Zone of skin (tissue), 1 donor: Measurements from ENCODE around the genes PIGR and FCAMR.

- RRBS, result no CpG with 5 or more reads among the region's 10 CpGs
Observed at GRCh38 chr1:206540134-206540904, 33.0 kb downstream of the RASSF5 start.

DNA sequence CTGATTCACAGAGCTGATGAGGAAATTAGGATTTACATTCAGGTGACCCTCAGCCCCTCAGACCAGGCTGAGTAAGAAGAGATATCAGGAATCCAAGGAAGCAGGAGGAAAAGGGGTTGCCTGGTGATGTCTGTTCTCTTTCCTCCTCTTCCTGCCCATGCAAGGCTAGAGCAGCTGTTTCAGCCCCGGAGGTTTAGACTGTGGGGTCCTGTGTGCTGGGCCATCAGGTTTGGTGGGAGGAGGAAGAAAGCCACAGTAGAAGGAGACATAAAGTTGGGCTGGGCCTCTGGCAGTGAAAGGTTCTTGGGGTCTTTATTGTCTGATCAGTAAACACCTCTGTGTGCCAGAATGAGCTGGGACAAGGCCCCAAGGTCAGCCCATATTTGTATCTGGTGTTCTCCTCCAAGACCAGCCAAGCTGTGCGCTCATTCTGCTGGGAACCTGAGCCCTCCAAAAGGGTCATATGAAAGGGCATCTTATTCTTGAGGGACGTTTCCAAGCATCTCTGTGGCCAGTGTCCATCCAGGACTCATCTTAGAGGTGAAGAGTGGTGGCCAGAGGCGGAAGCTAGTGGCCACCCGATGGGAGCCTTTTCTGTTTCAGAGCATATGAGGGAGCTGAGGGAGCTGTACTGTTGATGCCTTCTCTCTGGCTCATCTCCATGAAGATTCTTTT lies 7.7 kb downstream of the MAPKAPK2 start:
- RRBS, result no CpG with 5 or more reads among the region's 5 CpGs

- RRBS, result no CpG with 5 or more reads among the region's 7 CpGs
Observed at GRCh38 chr1:206699384-206699947, 14.8 kb downstream of the MAPKAPK2 start.

DNA sequence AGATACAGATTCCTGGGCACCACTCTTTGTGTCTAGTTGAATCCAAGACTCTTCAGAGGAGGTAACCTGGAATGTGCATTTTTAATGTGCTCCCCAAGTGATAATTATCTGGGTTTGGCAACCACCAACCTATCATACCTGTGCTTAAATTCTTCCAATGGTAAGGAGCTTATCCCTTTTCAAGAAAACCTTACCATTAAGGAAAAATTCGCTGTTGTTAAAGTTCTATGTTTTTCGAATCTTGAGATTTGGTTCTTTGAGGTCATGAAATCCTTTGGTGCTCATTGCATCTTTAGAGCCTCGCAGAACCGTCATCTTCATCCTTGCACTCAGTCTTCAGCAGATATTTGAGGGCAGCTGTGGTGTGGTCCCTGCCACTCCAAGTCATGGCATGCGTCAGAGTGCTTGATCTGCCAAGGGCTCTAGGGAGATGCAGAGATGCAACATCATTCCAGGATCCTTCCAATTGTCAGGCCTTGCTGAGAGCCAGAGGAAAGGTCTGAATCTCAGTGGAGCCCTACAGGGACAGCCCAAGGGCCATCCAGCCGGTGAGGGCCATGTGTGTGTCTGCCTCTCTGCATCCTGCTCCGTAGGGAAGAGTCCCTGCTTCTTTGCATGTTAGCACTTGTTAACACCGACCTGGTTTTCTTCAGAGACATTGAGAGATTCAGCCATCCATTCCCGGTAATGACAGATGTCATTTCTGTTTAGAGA lies 17.4 kb downstream of the MAPKAPK2 start:
- RRBS, result 0% methylated on average over 1 of the region's 9 CpGs

DNA sequence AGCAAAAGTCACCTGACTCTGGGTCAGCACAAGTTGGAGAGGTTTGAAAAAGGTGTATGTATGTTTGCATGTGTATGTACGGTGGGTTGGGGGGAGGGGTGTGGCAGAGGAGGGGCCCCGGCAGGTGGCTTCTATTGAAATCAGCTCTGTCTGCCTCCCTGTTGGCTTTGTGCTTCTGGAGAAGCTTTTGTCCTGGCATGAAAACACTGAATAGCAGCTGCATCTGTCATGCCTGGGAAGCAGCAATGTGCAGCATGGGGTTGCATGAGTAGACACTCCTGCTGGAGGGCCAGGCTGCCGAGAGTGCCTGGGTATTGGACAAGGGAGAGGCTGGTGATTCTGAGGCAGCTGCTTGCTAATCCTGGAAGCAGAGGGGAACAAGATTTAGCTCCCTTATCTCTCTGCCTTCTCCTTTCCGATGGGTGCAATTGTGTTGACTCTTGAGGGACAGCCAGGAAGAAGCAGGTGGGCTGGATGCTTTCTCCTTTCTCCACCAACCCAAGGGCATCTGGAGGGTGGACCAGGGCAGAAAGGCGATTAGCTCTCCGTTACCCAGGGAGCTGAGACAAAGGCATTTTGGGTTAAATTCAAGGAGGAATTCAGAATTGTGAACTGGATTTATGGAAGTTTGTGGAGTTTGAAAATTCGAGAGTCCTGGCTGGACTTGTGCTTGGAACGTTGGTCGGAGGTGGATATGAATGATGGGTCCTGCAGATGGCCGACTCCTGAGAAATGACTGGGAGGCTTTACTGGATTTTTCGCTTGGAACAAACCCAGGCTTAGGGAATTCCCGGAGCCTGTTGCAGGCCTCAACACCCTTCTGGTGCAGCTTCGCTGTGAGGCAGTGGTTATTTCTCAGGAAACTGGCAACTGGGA lies 20.7 kb downstream of the MAPKAPK2 start:
- RRBS, result no CpG with 5 or more reads among the region's 13 CpGs

GRCh38 chr1:206715621-206716837 lies 31.3 kb downstream of the MAPKAPK2 start:
- RRBS, result no CpG with 5 or more reads among the region's 14 CpGs

DNA sequence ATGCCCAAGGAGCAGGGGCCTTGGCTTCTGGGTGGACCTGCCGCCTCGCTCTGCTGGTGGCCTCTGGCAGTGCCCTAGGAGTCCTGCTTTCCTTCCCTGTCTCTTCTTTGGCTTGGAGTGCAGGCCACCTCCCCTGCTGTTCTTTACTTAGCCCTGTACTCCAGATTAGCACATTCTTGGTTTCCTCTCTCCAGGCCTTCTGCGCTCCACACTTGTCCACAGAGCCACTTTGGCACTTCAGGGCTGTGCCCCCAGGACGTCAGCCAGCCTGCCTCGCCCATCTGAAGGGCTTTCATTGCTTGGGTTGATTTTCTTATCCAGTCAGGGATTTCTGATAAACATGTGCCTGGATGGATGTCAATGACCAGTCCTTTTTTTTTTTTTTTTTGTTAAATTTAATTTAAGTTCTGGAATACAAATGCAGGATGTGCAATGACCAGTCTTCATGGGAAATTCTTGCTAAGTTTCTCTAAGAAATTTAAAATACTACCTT lies 39.5 kb downstream of the MAPKAPK2 start:
- RRBS, result no CpG with 5 or more reads among the region's 5 CpGs

GRCh38 chr1:206865006-206865471 lies 384 bp upstream of the IL20 start:
- RRBS, result no CpG with 5 or more reads among the region's 12 CpGs

- RRBS, result no CpG with 5 or more reads among the region's 5 CpGs
Observed at GRCh38 chr1:206898370-206898995, 1.2 kb downstream of the IL24 start.

DNA sequence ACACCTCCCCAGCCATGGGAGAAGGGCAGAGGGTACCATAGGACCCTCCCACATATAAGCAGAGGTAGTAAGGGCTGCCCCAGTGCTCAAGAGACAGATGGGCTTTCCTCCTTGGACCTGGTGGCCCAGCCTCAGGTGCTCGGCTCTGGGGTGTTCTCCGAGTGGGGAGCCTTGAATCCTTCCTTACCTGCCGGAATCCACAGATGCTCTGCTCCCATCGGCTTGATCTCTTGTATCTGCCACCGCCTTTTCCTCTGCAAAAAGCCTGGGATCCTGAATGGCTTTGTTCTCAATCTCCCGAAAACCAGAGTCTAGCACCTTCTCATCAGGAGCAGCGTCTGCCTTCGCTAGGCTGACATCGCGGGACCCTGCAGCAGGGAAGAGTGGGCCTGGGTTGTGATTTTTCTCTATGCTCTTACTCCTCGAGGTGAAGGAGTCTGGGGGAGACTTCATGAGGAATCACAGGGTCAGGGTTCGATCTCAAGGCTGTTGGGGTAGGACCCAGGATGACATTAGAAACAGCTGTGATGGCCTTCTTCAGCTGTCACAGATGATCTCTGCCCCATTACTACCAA lies 11.1 kb upstream of the FCMR start:
- RRBS, result 100% methylated on average over 2 of the region's 12 CpGs

- RRBS, result no CpG with 5 or more reads among the region's 21 CpGs
Observed at GRCh38 chr1:206936871-206937956, 9.1 kb downstream of the PIGR start.

DNA sequence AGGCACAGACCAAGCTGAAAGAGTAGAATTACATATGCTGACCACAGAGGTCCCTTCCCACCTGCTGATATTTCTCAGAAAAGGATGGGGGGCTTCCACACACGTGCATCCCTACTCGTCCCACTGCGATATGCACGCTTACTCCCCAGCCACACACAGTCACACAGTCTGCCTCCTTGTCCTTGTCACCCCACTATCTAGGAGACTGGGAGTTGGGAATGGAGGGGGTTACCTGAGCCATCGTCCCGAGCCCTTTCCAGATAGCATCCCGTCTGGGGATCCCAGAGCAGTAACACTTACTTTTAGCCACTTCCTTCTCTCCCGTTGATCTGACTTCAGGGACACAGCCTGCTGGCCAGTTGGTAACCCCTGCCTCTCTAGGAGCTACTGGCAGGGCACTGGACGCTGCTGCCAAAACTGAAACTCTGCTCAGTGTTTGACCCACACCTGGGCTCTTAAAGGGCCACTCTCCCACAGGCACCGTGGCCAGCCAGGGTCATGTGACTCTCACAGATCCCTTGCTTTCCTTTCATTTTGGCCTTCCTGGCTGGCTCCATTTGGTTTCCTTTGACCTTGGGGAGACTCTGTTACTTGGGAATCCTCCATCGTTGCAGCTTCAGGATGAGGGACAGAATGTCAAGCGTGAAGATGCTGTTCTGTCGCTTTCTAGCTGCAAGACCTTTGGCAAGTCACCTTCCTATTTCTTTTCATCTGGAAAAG lies at the start of gene PIGR:
TSS of gene PIGR (minus strand) at position 431 of the 720 bp plus-strand sequence.
- RRBS, result no CpG with 5 or more reads among the region's 13 CpGs

DNA sequence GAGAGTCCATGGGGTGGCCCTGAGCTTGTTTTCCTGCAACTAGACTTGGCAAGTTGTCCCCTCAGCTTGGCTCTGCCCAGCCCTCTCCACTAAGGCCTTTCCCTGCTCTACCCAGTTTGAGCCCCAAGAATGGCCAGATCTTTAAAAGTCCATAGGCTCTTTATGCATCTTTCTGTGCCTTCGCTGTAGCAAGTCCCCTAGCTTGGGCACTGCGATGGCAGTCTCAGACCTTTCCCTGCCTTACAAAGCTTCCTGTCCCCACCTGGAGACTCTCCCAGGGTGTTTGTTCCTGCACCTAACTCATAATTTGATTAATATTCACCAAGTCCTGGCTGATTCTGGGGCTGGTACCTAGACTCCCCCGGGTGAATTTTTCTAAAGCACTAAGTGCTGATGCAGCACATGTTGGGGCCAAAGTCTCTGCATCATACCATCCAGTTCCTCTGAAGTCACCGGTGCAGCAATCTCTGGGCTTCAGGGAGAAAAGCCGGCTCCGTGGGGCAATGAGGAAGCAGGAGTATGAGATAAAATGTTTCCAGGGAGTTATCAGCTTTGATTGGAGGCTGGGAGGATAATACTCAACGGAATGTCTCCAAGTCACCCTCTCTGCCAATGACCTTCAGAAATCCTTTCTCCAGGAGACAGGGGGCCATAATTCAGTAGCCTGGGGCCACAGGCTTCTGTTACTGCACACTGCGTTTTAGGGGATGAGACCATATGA lies 1.3 kb downstream of the FCAMR start:
- RRBS, result 25% methylated on average over 2 of the region's 8 CpGs

DNA sequence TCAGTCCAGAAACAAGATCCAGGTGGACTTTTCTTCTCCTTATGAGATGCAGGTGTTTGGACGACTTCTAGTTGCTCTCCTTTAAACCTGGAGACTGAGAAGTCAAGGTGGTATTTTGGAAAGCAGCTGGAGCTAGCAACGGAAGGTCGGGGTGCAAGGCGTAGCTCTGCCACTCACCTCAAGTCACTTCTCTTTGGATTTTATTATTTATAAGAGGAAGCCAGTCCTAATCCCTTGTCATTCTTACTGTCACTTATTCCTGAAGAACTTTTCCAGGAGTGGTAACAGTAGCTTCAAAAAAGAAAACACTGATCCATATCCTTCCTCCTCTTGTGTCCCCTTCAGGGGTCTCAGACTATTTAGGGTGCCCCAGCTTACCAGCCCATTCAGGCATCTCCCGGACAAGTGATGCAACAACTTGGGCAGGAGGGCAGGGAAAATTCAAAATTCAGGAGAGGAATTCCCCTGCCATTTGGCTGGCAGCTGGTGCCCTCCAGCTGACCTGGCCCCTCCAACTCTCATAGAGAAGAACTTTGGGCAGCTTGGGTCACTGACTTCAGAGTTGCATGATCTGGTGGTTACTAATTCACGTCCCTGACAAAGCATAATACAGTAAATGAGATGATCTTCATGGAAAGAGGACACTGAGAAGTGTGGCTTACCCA lies at the start of gene FCAMR:
TSS of gene FCAMR (minus strand) at position 334 of the 665 bp plus-strand sequence.
- RRBS, result no CpG with 5 or more reads among the region's 6 CpGs

- RRBS, result no CpG with 5 or more reads among the region's 2 CpGs
Observed at GRCh38 chr1:207063490-207064066, 10.5 kb downstream of the PFKFB2 start.

- RRBS, result no CpG with 5 or more reads among the region's 1 CpG
Observed at GRCh38 chr1:207172355-207172554, 68.2 kb downstream of the C4BPA start.

DNA sequence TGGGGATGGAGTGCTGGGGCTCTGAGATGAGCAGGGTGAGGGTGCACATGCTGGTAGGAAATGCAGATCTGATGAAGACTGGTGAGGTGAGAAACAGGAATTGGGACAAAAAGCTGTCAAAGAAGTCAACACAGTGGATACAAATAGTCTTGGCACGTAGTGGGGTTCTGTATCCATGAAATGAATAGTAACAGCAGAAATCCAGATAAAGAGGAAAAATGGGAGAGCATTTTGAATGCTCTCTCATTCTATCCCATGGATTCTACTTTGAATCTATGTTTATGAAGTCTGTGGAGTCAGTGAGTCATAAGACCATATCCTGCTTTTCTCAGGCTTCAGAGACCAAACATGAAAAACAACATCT lies 39.6 kb upstream of the CD55 start:
- RRBS, result no CpG with 5 or more reads among the region's 1 CpG

GRCh38 chr1:207635321-207636061 lies 9.4 kb upstream of the CR1L start:
- RRBS, result no CpG with 5 or more reads among the region's 9 CpGs

GRCh38 chr1:207737502-207737790 lies 14.4 kb upstream of the CD46 start:
- RRBS, result no CpG with 5 or more reads among the region's 2 CpGs